GM19240 (cell line): Measurements from ENCODE around the genes IL36B and CFAP221.

DNA sequence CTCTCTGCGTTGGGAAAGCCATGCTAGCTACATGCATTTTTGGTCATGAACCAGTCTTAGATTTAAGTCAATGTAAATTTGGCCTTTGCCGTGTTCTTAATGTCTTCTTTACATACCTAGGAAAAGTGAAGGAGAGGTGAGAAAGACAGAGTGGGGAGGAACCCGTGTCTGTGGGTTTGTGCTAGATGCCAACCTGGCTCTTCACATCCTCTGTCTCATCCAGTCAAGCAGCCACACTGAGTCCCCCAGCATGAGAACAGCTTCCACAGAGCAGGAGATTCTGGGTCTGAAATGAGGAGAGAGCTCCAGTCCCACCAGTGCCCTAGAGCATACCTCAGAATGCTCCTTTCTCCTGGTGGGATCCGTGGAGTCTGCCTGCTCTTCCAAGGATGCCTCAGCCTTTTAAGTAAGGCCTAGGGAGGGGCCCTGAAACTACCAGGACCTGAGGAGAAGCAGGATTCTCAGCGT, at the start of gene IL36B:
Gene IL36B (minus strand): TSS at position 167 of the 468 bp plus-strand sequence.
- RRBS: no CpG with 5 or more reads among the region's 5 CpGs

- RRBS: no CpG with 5 or more reads among the region's 4 CpGs
Observed at GRCh38 chr2:113216605-113217214, 42.9 kb downstream of the PSD4 start.

DNA sequence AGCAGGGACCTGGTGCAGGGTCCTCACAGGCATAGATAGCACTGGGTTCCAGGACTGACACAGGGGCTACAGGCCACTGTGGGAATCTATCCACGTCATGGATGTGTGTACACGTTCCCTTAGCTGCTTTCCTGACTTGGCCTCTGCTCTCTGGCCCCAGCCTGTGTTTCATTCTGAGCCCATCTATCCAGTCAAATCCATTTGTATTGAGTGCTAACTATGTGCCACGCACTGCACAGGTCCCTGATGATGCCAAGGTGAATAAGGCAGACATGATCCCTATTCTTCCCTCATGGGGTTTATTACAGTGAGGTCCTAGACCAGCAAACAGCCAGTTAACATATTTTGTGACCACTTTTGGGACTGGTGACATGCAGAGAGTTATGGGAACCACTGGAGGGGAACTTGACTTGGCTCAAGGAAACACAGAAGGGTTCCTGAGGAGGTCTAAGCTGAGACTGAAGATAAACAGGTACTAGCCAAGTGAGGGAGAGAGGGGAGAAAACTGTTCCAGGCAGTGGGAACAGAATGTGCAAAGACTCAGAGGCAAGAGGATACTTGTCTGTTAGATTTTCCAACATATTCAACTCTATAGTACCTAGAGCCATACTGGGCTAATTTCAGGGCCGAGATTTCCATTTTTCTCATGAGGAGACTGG, 31.1 kb downstream of the PAX8 start:
- RRBS: no CpG with 5 or more reads among the region's 4 CpGs

DNA sequence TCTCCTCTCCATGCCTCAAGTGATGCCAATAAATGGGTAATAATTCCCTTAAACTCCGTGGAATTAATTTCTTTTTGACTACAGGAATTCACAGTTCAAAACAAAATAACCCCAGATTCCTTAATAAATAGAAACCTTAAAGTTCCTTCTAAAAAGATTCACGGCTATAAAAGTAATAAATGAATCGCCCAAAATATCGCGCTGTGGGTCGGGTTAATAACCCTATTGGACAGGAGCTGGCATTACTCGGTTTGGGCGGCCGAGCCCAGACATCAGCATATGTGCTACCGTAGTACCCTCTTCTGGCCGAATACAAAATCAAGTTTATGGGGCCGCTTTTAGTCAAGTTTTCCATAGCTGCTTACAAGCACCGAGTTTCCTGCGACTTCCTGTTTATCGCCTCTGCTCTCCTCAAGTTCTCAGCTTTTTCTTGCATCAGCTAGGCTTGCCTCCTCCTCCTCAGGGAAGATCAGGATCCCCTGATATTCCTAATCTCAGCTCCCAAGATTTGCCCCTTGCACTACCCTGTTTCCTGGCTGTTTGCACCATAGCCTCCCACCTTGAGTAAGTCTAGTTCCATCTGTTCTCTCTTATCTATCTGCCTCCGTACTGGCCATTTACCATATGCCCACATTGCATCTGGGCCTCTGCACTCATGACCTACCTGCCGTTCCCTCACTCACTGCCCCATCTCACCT, 56.2 kb downstream of the SLC35F5 start:
- RRBS: no CpG with 5 or more reads among the region's 17 CpGs

GRCh38 chr2:113703208-113704597, 52.7 kb downstream of the SLC35F5 start:
- RRBS: no CpG with 5 or more reads among the region's 50 CpGs

DNA sequence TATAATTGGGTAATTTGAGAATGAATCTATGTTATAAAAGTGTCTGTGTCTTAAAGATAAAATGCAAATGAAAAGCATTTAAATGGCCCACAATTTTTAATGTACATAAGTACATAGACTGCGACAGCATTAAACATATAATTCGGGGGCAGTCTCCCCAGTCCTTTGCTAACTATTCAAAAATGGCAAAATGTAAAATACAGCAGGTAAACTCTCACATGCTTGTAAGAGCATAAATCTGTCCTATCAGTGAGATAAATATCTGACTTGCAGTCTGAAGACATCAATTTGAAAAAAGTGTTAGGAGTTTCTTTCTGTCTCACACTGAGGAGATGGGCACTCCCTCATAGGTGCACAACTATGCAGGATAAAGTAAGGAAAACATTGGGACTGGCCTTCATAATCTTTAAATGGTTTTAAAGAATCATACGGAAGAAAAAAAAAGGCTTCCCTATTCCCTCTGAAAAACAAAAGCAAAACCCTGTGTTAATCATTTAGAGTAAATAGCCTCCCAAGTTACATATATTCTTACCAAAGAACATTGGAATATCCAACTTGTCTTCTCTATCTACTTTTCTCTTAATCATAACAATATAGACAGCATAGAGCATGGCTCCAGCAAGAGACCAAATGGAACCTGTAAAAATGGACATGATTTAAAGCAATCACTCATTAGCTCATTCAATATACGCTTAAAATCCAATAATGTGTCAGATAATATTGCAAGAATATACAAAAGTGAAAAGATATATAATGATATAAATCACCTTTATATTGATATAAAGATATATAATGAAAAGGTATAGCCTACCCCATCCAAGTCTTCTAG, 27.4 kb downstream of the SLC35F5 start:
- RRBS: no CpG with 5 or more reads among the region's 4 CpGs

GRCh38 chr2:113957282-113957740, 67.4 kb downstream of the ACTR3 start:
- RRBS: no CpG with 5 or more reads among the region's 3 CpGs

DNA sequence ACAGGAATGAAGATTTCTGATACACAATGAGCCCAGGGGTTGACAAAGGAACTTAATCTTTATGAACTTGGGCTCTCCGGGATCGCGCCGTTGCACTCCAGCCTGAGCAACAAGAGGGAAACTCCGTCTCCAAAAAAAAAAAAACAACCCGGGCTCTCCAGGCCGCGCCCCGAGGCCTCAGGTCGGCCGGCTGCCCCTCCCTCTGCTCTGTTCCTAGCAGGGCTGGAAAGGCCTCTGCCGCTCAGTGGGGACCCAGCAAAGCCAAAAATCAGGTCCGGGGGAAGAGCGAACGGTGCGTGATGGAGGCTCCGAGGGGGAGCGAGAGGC, 219.4 kb downstream of the DPP10 start:
- RRBS: 9% methylated on average over 7 of the region's 18 CpGs

DNA sequence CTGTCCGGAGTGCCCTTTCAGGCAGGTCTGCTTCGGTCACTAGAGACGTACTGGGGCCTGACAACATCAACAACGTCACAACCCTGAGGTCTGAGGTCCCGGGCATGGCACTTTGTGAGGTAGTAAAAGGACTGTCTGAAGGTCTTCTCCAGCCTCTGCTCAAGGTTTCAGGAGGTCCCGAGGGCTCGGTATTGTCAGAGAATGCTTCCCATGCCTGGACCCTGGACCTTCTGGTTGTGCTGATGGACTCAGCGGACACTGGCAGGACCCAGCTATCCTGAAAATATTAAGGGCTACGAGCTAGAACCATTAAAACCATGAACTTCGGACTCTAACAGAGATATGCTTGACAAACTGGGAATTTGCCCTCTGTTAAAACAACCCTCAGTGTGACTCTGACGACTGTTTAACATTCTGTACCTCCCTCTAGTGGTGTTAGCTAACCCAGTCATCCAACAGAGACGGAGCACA, 96.6 kb downstream of the CCDC93 start:
- RRBS: 96% methylated on average over 4 of the region's 12 CpGs

DNA sequence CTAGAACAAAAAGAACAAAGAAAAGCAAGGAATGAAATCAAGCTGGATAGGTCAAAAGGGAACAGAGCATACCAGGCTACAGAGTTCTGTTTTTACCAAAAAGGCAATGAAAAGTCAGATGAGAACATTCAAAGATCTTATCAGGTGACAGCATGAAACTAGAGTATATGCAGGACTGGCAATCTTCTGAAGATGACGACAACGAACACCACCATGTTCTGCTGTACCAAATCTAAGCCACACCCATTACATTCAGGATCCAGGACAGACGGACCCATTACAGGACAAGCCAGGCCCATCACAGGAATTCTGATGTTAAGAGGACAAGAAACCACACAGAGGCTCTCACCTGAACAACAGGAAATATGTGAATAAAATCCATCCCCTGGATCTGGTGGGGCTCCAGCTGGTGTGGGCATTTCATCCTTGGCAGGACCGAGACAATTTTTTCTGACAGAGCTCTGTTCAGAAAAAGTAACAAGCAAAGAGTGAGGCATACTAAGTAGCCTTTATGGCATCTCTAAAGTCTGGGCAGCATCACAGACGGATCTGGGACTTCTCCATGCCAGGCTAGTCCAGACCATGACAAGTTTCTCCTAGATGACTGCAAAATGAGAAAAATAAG, 13.3 kb downstream of the CCDC93 start:
- RRBS: no CpG with 5 or more reads among the region's 5 CpGs

DNA sequence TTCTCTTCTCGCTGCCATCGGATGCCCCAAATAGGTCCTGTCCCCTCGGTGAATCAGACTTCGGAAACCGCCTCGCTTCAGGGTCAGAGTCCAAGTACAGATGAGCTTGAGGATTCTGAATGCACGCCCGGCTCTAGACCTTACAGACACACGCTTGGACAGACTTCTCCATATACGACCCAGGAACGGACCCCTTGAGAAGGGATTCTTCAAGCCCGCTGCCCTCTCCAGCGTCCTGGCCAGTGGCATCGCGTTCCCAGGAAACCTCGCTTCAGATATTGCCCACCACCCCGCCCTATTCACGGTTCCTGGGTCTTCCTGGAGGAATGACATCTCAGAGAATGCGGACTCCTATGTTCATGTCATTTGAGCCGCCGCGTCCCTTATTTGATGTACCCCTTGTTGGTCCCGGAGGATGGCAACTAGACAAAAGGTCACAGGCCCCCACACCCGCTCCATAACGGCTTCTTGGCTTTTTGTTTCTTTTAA, 521 bp upstream of the CCDC93 start:
- RRBS: no CpG with 5 or more reads among the region's 25 CpGs

- RRBS: no CpG with 5 or more reads among the region's 8 CpGs
Observed at GRCh38 chr2:118077471-118078193, 10.6 kb upstream of the INSIG2 start.

GRCh38 chr2:118146193-118147075, 58.2 kb downstream of the INSIG2 start:
- RRBS: no CpG with 5 or more reads among the region's 10 CpGs

DNA sequence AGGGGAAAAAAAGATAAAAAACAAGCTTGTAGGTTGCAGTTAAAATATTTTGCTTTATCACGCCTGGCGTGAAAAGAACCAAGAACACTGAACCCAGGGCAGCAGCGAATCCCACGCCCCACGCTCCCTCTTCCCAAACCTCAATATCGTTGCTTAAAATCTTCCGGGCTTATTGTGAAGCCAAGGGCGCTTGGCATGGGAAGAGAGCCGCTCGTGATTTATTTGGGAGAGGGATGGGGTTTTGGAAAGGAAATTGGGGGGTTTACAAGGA, 135.1 kb downstream of the INSIG2 start:
- RRBS: no CpG with 5 or more reads among the region's 10 CpGs

GRCh38 chr2:118310842-118311584, 222.7 kb downstream of the INSIG2 start:
- RRBS: 54% methylated on average over 6 of the region's 20 CpGs

- RRBS: no CpG with 5 or more reads among the region's 12 CpGs
Observed at GRCh38 chr2:118970577-118971326, 28.8 kb downstream of the MARCO start.

DNA sequence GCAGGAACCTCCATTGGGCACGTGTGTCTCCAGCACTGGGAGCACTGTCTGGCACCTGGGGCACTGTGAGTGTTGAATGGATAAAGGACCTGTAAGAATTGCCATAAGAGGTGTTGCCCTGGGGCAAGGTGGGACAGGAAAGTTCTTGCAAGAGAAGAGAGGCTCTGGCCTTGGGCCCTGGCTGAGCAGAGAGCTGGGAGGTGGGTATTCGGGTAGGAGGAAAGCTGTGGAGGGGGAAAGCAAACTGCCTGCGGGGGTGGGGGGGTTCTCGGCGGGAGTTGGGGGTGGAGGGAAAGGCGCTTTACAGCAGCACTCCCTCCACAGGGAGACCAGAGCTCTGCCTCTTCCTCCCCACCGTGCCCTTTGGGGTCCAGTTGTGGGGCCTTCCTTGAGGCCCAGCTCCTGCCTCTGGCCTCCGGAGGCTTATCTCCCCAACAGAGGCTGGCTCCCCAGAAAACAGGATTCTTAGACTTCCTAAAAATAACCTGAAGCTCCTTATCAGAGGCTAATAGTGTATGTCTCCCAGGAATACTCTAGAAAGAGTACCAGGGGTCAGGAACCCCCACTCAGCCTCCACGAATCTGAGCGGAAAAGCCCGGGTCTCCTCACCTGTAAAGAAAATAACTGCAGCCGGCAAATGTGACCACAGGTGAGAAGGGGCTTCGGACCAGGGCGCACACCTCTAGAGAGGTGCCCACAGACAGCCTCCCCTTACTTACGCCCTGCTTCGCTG, 1.1 kb upstream of the STEAP3 start:
- RRBS: no CpG with 5 or more reads among the region's 16 CpGs

GRCh38 chr2:119365643-119366119, 953 bp downstream of the C2orf76 start:
- RRBS: no CpG with 5 or more reads among the region's 7 CpGs

GRCh38 chr2:119490665-119491325, 33.5 kb downstream of the SCTR start:
- RRBS: no CpG with 5 or more reads among the region's 8 CpGs

DNA sequence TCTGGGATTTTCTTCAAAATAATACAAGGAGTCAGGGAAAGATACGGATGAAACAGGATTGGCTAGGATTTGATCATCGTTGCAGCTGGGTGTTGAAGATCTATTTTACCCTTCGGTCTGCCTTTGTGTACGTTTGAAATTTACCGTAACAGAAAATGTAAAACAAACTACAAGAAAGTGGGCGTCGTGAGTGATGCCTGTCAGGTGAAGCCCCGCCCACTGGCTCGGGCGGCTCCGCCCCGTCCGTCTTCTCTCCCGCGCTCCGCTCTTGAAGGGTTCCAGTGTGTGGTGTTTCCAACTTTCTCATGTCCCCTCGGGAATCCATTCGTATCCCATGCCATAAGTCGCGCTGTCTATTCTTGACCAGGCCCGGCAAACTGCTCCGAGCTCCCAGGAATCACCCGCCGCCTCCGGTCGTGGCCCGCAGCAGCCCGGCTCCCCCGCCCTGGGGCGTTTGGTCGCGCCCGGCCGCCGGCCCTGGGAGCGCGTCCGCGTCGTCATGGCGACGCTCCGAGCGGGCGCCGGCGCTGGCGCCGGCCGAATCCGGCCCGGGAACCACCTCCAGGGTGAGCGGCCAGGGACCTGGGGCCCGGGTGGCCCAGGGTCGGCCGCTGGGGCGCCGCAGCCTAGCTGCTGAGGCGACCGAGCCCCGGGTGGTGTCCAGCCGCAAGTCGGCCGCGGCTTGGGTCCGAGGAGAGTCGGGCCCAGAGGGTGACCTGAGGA, at the start of gene CFAP221:
Gene CFAP221 (plus strand): TSS at position 505 of the 723 bp plus-strand sequence.
- RRBS: 3% methylated on average over 27 of the region's 67 CpGs